Epithelial cell of esophagus (primary cell): ENCODE results near the genes PYDC2 and LRRC15.

DNA sequence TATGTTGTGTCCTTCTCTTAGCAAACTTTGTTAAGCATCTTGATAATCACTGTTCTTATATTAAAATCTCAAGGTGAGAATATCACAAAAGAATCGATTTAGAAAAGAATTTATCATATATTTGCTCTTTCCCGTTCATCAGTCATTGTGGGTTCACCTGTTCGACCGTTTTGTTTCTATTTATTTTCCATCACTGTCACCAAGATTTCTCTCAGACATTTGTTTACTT lies 53.4 kb downstream of the OSTN start:
- RRBS: no CpG with 5 or more reads among the region's 4 CpGs

GRCh38 chr3:191460723-191461305 lies at the start of gene PYDC2:
Gene PYDC2, plus strand, starts transcription at chr3:191461163.
- RRBS: no CpG with 5 or more reads among the region's 6 CpGs

DNA sequence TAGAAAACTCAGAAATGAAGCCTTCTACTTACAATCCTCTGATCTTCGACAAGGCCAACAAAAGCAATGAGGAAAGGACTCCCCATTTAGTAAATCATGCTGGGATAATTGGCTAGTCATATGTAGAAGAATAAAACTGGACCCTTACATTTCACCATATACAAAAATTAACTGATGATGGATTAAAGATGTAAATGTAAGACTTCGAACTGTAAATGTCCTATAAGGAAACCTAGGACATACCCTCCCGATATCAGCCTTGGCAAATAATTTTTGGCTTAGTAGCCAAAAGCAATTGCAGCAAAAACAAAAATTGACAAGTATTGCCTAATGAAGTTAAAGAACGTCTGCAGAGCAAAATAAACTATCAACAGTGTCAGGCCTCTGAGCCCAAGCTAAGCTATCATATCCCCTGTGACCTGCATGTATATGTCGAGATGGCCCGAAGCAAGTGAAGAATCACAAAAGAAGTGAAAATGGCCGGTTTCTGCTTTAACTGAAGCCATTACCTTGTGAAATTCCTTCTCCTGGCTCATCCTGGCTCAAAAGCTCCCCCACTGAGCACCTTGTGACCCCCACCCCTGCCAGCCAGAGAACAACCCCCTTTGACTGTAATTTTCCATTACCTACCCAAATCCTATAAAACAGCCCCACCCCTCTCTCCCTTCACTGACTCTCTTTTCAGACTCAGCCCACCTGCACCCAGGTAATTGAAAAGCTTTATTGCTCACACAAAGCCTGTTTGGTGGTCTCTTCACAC lies 466.2 kb downstream of the PYDC2 start:
- RRBS: no CpG with 5 or more reads among the region's 7 CpGs

GRCh38 chr3:192867631-192868433 lies 49.8 kb downstream of the MB21D2 start:
- RRBS: no CpG with 5 or more reads among the region's 8 CpGs

GRCh38 chr3:192943191-192943894 lies 25.7 kb upstream of the MB21D2 start:
- RRBS: no CpG with 5 or more reads among the region's 10 CpGs

DNA sequence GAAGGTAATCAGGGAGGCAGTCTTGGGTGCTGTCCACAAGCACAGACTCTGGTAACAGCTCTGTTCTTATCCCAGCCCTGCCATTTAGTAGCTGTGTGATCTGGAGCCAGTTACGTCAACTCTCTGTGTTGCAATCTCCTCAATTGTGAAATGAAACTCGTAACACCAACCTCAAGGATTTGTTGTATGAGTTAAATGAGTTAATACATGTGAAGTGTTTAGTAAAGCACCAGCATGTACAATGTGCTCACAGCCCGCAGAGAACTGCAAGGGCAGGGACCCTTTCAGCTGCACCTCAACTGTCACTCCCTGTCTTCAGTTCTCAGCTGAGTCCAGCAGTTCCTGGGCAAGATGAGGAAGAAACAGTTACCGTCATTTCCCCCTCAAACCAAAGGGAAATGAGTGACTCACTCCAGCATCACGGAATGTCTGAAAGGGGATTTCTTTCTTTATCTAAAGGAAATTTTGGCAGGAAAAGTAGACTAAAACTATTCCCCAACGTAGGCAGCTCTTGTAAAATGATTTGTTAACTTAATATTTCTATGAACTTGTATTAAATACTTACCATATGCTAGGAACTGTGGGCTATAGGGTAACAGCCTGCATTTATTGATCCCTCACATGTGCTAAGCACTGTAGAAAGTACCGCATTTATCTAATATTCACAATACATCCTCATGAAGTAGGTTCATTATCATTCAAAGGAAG lies 40.0 kb upstream of the MB21D2 start:
- RRBS: no CpG with 5 or more reads among the region's 7 CpGs

DNA sequence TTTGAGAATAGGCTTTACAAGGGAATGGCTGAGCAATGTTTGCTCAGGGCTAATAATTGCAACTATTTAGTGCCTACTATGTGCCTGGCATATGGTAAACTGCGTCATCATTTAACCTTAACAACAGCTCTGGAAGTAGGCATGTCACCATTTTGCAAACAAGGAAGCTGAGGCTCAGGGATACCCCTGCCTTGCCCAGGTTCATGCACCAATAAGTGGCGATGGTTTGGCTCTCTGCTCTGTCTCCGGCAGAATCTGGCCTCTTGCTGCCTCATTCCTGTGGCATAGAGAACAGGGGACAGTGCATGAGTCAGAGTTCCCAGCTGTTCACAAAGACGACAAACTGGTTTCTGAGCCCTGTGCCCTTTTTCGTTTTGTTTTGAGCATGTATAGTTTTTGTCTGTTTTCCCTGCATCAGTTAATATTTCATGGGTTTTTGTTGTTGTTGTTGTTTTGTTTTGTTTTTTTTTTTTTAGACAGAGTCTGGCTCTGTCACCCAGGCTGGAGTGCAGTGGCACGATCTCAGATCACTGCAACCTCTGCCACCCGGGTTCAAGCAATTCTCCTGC lies 236.8 kb downstream of the OPA1 start:
- RRBS: no CpG with 5 or more reads among the region's 7 CpGs

GRCh38 chr3:193837283-193837835 lies 244.4 kb downstream of the OPA1 start:
- RRBS: no CpG with 5 or more reads among the region's 7 CpGs

DNA sequence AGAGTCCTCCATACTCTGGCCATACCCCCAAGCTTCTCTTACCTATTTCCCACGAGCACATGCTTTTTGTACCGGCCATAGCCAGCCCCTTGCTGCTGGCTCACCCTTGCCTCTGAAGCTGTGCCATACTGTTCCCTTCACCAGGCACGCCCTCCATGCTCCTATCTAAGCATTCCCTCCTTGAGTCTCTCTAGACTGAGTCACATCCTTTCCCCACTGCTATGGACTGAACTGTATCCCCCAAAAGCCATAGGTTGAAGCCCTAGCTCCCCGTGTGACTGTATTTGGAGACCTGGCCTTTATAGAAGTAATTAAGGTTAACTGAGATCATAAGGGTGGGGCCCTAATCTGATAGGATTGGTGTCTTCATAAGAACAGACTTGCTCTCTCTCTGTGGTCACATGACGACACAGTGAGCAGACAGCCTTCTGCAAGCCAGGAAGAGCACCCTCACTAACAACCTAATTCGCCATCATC lies 66.6 kb upstream of the HES1 start:
- RRBS: no CpG with 5 or more reads among the region's 6 CpGs

GRCh38 chr3:194101514-194101911 lies 34.4 kb upstream of the HES1 start:
- RRBS: no CpG with 5 or more reads among the region's 2 CpGs

- RRBS: 2% methylated on average over 29 of the region's 52 CpGs
Measured at GRCh38 chr3:194134894-194135476, 963 bp upstream of the HES1 start.

DNA sequence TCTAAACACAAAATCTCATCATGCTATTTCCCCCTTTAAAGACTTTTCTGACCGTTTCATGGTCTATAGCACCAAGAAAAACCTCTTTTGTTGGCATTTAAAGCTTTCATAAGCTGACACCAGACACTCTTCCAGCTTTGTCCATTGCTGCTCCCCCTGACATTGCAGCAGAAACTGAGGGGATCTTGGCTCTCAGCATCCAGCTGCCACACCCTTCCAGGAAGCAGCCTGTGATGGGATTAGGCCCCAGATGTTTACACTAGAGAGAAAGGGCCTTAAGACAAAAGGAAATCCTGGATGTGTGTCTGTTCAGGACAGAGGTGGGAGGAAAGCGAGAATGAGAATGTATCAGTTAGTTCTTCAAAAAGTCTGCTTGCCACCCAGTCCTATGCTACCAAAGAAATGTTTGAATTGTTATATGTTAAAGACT lies 58.7 kb downstream of the HES1 start:
- RRBS: no CpG with 5 or more reads among the region's 2 CpGs

DNA sequence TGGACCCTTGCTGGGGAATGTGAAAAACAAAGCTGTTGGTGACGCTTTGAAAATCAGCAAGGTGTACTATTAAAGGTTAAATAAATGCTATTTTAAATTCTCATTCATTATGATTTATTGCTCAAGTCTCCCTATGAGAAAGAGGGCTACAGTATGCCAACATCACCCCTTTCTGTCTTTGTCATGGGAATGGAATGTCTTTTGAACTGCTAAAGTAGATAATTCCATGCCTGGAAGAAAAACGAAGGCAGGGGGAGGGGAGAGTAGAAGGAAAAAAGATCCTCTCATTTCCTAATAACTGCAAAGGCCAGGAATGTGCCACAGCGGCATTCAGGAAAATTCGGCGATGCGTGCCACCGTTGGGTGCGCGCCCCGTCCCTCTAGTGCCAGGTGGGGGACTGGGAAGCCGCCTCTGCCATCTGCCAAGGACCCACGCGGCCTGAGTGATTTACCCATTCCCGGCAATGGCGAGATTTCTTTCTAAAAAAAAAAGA lies 54.7 kb downstream of the CPN2 start:
- RRBS: no CpG with 5 or more reads among the region's 15 CpGs

DNA sequence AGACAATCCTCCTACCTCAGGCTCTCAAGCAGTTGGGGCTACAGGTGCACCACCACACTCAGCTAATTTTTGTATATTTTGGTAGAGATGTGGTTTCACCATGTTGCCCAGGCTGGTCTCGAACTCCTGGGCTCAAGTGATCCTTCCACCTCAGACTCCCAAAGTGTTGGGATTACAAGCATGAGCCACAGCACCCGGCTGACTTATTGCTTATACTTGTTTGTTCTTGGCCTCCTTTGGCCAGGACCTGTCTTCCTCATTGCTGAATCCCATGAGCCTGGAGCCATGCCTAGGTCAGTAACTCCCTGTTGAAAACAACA lies 39.0 kb downstream of the CPN2 start:
- RRBS: no CpG with 5 or more reads among the region's 2 CpGs

DNA sequence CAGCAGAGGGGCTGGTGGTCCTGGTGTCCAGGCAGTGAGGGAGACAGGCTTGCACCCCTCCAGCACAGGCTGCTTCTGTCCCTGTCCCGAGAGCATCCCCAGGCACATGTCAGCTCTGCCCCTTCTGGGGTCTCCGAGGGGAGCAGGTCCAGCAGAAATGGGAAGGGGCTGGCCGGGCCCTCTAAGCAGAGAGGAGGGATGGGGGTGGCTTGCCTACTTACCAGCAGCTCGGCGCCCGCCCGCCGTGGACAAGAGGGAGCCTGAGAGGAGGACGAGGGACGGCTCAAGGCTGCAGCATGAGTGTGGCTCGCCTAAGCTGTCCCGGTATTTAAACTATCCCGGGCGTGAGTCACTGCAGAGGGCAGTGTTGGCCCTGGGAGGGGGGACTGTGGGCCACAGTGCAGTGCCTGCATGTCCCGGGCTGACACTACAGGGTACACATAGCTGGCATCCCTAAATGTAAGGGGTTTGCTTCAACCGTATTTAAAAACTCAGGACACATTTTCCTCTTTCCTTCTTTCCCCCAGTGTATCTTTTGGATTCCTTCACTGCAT lies at the start of gene LRRC15:
Gene LRRC15 (minus strand): TSS at position 304 of the 554 bp plus-strand sequence.
- RRBS: 5% methylated on average over 3 of the region's 16 CpGs

DNA sequence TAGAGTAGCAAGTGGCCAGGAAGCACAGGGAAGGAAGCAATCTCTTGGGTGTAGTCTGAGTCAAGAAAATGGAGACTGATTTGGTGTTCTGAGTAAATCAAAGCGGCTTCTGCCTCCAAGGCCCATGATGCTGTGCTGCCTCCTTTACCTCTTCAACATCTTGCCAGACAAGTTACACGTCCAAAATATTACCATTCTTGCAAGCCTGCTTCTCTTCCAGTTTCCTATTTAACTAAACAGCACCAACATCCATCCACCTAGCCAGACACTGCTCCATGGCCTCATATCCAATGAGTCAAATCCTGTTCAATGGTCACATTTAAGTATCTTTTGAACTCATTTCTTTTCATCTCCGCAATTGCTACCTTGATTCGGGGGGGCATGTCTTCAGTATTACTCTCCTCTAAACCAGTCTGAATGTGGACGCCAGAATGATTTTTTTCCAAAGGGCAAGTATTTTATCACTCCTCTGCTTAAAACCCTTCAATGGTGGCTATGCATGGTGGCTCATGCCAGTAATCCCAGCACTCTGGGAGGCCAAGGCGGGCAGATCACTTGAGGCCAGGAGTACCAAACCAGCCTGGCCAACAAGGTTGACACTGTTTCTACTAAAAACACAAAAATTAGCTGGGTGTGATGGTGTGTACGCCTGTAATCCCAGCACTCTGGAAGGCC lies 35.1 kb downstream of the ATP13A3 start:
- RRBS: no CpG with 5 or more reads among the region's 7 CpGs

DNA sequence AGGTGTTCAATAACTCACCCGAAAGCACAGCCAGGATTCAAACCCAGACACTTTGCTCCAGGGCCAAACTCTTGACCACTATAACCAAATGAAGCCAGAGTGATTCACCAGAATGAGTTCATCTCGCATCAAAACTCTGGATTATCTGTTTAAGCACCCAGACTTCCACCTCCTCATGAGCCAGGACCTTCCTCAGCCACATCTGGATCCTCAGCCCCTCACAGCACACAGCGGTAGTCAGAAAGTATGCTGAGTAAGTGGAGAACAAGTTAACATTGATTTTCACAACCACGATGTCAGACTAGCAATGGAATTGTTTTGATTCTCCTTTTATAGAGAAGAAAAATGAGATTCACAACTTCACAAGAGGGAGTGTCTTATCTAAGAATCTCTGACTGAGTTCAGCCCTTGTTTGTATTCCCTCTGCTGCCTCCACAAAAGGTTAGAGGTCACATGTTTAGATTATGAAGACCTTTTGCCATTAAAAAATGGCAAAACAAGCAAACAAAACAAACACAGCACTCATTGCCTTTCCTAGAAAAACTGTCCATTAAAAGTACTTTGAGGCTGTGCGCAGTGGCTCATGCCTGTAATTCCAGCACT lies 7.3 kb upstream of the ATP13A3 start:
- RRBS: no CpG with 5 or more reads among the region's 5 CpGs

GRCh38 chr3:194587046-194587736 lies 46.0 kb downstream of the TMEM44 start:
- RRBS: no CpG with 5 or more reads among the region's 9 CpGs

- RRBS: 0% methylated on average over 1 of the region's 43 CpGs
Measured at GRCh38 chr3:194632561-194633251, 513 bp downstream of the TMEM44 start.

- RRBS: no CpG with 5 or more reads among the region's 9 CpGs
Measured at GRCh38 chr3:194657352-194657939, 14.5 kb downstream of the LSG1 start.